ENCODE data around the gene CHAMP1.

GRCh38 chr13:113980946-113981969, 7.4 kb upstream of the C13orf46 start:
- RRBS = 98% methylated on average over 15 of the region's 39 CpGs

DNA sequence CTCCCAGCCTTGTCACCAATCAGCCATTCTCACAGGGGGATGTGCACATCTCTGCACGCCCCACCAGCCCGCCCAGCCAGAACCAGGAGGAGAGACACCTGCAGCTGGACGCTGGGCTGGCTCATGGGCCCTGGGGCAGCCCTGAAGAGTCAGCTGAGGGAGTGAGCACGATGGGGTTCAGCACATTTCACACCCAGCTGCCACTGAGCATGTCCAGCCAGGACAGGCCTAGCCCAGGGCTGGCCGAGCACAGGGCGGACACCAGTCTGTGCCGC, 8.2 kb upstream of the C13orf46 start:
- RRBS = no CpG with 5 or more reads among the region's 7 CpGs

- RRBS = 92% methylated on average over 4 of the region's 23 CpGs
These were observed 40.2 kb upstream of the C13orf46 start for GRCh38 chr13:114013868-114014625.

GRCh38 chr13:114030676-114031870, 57.2 kb upstream of the C13orf46 start:
- RRBS = no CpG with 5 or more reads among the region's 35 CpGs

GRCh38 chr13:114064729-114065050, 67.7 kb downstream of the RASA3 start:
- RRBS = 7% methylated on average over 2 of the region's 12 CpGs

DNA sequence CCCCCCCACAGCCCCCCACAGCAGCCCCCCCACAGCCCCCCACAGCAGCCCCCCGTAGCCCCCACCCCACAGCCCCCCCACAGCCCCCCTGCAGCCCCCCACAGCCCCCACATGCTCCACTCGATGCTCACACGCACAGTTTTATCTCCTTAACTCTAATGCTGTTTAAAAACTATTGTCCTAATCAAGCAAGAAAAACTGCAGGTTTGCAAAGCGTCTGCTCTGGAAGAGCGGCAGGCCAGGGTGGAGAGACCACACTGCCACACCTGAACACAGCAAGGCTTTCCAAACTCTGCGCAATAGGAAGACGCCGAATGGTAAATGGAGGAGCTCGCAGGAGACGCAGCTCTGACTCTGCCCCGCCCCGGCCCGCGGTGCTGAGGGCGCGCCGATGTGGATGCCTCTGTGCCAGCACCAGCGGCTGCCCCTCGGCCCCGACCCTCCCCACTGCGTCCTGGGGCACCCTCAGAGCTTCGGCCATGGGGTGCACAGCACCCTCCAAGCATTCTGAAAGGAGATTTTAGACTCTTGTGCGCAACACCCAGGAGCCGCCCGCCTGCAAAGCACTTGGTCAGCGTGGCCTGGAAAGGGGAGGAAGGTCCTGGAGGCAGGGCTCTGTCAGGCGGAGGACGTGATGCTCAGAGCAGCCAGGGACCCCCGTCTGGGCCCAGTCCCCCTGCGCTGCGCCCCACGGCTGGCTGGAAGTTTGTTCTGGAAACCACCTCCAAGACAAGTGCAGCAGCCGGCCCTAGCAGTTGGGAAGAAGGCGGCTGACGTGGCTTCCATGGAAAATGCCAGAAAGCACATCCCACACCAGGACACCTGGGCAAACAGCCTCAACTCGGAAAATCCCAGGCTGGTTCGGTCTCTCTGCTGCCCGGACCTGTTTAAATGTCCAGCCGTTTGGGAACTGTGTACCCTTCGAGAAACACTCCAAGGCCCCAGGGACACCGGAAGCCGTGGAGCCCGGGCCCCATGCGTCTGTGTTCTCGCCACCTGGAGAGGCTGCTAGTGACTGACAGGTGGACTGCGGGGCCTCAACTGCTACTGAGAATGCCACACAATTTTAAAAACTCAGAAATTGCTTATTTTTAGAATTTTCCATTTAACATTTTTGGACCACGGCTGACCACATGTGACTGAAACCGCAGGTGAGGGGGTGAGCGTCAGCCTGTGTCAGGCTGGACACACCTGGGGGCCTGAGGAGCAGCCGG, 32.2 kb downstream of the RASA3 start:
- RRBS = 83% methylated on average over 5 of the region's 50 CpGs

- RRBS = 0% methylated on average over 3 of the region's 33 CpGs
These were observed 21.9 kb downstream of the RASA3 start for GRCh38 chr13:114110426-114111090.

DNA sequence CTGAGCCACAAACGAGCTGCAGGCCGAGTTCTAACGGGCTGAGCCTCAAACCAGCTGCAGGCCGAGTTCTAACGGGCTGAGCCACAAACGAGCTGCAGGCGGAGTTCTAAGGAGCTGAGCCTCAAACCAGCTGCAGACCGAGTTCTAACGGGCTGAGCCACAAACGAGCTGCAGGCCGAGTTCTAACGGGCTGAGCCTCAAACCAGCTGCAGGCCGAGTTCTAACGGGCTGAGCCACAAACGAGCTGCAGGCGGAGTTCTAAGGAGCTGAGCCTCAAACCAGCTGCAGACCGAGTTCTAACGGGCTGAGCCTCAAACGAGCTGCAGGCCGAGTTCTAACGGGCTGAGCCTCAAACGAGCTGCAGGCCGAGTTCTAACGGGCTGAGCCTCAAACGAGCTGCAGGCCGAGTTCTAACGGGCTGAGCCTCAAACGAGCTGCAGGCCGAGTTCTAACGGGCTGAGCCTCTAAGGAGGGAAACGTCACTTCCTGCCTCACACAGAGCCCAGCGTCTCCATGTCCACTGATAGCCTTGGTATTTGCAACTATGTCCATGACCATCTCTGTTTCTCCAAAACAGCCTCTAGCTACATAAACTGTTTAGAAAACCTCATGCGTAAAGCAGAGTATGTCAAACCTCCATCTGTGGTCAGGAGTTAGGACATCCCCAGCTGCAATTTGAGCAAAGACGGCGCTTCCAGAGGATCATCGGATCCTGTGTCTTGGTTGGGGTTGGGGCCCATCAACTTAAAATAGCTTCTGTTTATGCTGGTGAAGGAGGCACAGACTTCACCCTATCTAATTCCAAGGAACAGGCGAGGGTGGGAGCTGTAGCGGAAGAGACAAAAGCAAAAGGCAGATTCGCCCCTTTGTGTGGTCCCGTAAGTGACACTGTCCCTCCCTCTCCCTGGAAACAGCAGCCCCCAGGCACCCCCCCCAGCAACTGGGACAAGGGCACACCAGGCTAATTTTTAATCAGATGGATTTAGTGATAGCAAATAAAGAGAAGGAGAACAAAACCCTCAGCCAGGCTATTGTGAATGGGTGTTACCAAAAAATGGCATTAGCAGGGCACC, 20.9 kb downstream of the RASA3 start:
- RRBS = no CpG with 5 or more reads among the region's 40 CpGs

GRCh38 chr13:114124183-114124778, 8.1 kb downstream of the RASA3 start:
- RRBS = no CpG with 5 or more reads among the region's 17 CpGs

DNA sequence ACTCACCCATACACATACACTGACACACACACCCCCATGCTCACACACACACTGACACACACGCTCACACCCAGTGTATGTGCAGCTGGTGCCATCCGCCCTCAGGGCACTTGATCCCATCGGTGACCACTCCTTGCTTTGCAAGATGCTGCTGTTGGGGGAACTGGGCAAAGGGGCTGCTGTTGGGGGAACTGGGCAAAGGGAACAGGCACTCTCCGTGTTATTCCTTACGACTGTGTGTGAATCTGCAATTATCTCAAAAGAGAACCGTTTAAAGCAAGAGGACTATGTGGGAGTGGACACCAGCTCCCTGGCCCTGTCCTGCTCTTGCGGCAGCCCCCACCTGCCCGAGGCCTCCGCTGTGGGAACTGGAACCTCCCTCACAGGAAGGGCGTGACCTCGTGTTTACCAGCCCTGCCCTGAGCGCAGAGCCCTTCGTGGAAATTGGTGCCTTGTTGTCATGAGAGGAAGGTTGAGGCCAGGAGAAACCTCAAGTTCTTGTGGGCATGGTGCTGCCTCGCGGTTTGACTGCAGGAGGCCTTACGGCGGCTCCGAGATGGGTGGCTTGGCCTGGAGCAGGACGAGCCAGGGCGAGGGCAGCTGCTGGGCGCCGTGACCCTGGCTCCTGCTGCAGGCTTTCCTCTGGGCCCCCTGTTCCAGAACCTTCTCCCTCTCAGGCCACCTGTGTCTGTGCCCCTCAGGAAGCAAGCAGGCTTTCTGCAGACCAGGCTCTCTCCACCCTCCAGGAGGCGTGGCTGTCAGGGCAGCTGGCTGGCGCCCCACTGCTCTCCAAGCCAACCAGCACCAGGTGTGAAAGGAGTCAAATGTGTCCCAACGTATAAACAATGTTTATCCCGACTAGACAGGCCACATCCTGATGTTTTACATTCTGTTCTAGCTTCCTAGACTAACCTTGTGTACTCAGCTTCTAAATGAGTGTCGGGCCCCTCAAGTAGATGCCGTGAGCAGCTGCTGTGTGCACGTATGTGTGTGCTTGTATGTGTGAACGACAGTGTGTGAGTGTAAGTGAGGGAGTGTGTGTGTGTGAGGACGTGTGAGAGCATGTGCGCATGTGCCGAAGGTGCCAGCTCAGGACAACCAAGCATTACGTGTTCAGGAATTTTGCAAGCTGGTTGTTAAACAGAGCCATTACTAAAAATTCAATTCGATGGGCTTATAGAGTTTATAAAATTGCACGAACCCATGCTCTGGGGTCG, 10.3 kb upstream of the RASA3 start:
- RRBS = no CpG with 5 or more reads among the region's 37 CpGs

GRCh38 chr13:114148151-114149155, 16.0 kb upstream of the RASA3 start:
- RRBS = no CpG with 5 or more reads among the region's 26 CpGs

GRCh38 chr13:114154415-114155002, 22.1 kb upstream of the RASA3 start:
- RRBS = no CpG with 5 or more reads among the region's 11 CpGs

- RRBS = no CpG with 5 or more reads among the region's 6 CpGs
These were observed 22.8 kb upstream of the CFAP97D2 start for GRCh38 chr13:114156347-114156630.

DNA sequence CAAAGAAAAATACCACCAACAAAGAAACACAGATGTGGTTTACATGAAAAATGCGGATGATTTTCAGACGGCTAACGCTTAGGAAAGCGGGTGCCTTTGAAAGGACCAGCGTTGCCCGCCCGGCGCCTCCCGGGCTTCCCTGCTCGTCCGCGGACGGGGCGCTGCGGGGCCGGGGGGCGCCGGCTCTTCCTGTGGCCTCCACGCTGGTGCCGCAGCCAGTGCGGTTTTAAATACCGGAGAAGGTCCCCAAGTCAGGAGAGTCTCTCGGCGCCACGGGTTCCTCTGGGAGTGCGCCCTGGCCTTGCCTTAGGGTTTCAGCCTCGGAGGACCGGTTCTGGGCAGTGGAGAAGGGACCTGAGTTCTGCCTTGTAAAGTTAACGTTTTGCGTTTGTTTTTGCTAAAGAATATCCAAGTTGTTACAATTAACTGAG, 899 bp downstream of the UPF3A start:
- RRBS = 4% methylated on average over 17 of the region's 30 CpGs

DNA sequence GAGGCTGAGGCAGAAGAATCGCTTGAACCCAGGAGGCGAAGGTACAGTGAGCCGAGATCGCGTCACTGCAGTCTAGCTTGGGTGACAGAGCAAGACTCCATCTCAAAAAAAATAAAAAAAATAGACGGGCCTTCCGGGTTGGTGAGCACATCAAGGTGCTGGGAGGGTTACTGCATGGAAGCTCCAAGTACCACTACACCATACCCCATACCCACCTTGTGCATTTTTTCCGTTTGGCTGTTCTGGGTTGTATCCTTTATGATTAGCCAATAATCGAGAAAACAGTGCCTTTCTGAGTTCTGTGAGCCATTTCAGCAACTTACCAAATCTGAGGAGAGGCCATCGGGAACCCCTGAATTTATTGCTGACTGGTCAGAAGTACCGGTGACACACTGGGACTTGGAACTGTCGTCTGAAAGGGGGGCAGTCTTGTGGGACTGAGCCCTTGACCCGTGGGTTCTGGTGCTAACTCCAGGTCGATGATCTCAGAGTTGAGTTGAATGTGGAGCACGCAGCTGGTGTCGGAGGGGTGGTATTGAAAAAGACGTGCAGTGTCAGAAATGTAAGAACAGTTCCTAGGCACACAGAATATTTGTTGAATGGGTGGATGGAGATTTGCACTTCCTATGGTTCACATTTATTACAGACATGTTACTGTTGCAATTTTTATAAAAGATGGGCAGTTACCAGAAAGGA, 15.0 kb downstream of the UPF3A start:
- RRBS = no CpG with 5 or more reads among the region's 17 CpGs

- RRBS = no CpG with 5 or more reads among the region's 12 CpGs
These were observed 15.6 kb upstream of the CHAMP1 start for GRCh38 chr13:114298651-114299198.

DNA sequence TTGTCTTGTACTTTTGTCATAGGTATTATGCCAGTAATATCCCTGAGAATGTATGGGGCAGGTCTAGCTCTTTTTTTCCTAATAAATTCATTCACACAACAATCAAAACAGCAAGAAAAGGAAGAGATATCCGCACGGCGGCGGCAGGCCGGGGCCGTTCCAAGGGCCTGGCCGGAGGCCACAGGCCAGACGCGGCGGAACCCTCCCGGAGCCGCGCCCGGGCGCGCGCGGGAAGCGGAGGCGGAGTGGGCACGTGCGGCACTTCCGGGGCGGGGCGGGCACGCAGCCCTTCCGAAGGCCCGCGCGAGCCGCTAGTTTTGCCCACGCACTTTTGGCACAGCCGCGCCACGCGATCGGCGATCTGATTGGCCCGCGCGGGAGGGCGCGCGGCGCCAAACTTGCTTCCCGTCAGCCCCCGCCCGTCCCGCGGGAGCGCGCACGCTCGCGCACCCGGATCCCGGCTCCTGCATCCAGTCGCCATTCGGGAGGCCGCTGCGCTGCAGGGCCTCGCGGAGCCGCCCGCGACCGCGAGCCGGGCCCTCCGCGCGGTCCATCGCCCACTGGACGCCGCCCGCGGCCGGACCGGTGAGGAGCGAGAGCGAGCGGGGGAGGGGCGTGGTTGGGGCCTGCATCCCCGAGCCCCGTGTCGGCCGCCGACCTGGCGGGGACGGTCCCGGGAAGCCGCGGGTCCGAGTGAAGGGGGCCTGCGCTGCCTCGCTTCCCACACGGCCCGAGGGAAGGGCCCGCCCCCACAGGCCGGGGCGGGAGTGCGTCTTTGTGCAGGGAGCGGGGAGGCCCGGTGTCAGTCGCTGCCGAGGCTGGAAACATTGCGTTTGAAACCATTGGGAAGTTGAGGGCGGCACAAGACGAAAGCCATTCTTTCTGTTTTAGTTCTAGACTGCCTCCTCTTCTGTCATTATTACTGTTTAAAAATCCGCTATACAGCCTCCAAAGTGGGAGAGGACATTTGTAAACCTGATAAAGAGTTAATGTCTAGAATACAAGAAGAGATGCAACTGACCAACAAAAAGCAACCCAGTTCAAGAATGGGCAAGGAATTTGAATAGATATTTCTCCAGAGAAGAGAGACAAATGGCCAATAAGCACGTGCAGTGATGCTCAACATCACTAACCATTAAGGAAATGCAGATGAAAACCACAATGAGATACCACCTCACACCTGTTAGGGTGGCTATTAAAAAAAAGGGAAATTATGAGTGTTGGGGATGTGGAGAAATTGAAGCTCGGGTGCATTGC, at the start of gene CHAMP1:
Gene CHAMP1 (plus strand): TSS at position 445 of the 1,257 bp plus-strand sequence.
- RRBS = 2% methylated on average over 50 of the region's 112 CpGs